Kidney epithelial cell (primary cell): ENCODE data around the genes OR4E1 and MRPL52.

DNA sequence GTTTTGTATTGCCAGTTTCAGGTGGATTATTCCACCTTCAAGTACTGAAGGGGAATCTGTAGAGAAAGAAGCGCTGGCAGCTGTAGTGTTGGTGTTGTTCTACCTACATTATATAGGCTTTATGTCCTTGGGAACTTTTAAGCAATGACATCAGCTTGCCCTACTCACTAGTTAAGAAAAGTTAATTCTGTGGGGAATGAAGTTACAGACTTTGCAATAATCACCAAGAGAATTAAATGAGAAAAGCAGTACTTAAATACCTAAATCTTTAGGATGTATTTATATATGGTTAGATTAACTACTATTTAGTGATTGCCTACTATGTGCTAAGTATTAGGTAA is at the start of gene OR4E1:
OR4E1 (minus strand) TSS at position 69 of the 341 bp plus-strand sequence.
- RAMPAGE, long total RNA = no peak
- RRBS = no CpG with 5 or more reads among the region's 1 CpG

GRCh38 chr14:21748776-21749238 is 75.2 kb upstream of the OR4E1 start:
- RAMPAGE, long total RNA = no peak
- RRBS = no CpG with 5 or more reads among the region's 7 CpGs

DNA sequence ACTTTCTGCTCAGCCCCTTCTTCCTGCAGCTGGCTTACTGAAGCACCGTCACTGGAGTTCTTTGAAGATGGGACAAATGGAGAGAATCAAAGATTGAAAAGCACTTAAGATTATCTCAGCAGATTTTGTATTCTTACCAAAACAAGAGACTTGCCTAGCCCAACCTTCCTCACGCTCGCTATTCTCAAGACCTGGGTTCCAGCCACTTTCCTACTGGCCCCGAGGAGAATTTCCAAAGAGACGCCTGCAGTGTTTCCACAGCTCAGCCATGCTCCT is 123.5 kb upstream of the OR4E1 start:
- RAMPAGE, long total RNA = no peak
- RRBS = no CpG with 5 or more reads among the region's 5 CpGs

GRCh38 chr14:21978315-21978768 is 304.7 kb upstream of the OR4E1 start:
- RAMPAGE, long total RNA = no peak
- RRBS = no CpG with 5 or more reads among the region's 9 CpGs

- RAMPAGE, long total RNA = no peak
Measured at GRCh38 chr14:22052001-22052343, 378.4 kb upstream of the OR4E1 start.

- RAMPAGE, long total RNA = no peak
- RRBS = no CpG with 5 or more reads among the region's 2 CpGs
Measured at GRCh38 chr14:22460441-22460997, 128.5 kb downstream of the DAD1 start.

DNA sequence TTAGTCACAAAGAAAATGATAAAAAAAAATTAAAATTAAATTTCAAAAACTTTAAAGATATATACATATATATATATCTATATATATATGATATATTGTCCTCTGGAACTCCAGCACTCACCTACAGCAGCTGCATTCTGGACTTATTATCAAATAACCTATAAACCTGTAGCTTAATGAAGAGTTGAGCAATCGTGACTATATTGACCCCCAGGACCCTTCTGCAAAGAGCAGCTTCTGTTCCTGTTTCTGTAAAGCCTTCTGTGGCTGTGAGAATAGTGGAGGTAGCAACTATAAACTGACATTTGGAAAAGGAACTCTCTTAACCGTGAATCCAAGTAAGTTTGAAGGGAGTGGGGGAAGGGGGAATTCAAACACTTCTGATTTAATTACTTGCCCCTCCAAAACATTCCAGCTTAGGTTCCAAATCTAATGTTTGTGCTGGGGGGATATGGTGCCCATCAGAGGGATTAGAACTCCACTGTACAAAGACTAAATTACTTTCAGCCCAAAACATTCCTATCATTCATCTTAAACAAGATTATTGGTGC is 106.2 kb downstream of the DAD1 start:
- RAMPAGE, long total RNA = no peak
- RRBS = no CpG with 5 or more reads among the region's 2 CpGs

GRCh38 chr14:22492510-22493102 is 96.4 kb downstream of the DAD1 start:
- RAMPAGE, long total RNA = no peak
- RRBS = no CpG with 5 or more reads among the region's 9 CpGs

DNA sequence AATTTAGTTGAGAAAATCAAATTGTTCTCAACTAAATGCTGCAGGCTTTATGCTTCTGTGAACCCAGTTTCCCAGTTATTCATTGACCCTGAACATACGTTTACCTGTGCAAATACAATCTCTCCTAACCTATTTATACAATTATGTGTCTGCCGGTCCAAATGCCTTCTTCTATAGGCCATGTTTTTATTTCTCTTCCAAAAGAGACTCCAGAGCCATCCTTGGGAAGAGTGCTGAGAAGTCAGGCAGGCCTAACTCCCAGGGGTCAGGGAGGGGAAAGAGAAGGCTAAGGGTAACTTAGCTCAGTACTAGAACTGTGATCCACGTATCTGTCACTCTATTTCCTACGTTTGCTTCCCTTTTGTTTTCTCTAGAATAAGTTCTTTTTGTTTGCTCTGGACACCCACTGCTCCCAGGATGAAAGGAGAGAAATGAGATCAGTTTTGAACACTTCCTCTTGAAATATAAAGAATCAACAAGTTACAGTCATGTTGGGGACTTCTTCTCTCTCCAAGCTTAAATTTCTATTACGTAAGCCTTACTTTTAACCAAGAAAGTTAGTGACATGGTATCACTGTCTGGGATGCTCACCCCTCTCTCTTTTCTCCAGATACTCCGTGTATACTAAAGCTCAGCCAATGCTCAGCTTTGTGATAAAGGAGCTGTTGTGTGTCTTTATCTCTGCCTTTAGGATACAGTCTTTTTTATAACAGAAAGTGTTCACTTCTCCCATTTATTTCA is 79.2 kb downstream of the DAD1 start:
- RAMPAGE, long total RNA = no peak
- RRBS = no CpG with 5 or more reads among the region's 6 CpGs

DNA sequence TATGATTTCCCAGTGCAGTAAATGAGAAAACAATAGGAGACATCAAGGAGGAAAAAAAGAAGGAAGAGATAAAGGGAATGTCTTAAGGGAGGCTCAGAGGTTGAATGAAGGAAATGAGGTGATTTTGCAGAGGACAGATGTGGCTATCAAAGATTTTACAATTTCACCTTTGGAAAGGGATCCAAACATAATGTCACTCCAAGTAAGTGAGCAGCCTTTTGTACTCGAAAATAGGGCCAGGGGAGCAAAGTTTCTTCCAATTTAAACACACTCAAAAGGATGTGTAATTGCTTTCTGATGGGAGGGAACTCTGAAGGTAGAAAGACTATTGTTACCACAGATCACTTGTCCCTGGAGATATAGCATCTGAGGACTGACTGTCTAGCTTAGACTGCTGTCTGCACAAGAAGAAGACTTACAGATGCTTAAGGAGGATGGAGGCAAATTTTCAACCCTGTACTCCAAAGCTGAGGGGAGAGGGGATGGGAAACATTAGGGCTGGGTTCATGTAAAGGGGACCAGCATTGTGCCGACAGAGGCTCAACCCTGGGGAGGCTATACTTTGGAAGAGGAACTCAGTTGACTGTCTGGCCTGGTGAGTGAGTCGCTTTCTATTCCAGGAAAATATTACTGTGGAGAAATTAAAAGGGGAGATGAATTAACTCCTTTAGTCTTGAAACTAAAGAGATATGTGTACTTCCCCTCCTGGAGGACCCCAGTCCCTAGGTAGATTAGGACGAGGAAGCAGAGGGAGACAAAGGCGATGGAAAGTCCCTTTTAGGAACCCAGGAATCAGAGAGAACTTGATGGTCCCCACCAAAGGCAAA is 63.7 kb downstream of the DAD1 start:
- RAMPAGE, long total RNA = no peak
- RRBS = no CpG with 5 or more reads among the region's 5 CpGs

GRCh38 chr14:22536697-22537331 is 52.2 kb downstream of the DAD1 start:
- RAMPAGE, long total RNA = no peak
- RRBS = no CpG with 5 or more reads among the region's 6 CpGs

- RAMPAGE, long total RNA = no peak
- RRBS = no CpG with 5 or more reads among the region's 11 CpGs
Measured at GRCh38 chr14:22547195-22547936, 41.7 kb downstream of the DAD1 start.

- RAMPAGE, long total RNA = no peak
- RRBS = no CpG with 5 or more reads among the region's 3 CpGs
Measured at GRCh38 chr14:22566615-22567234, 22.3 kb downstream of the DAD1 start.

GRCh38 chr14:22829421-22830630 is at the start of gene MRPL52:
TSS of gene MRPL52 (plus strand) at chr14:22829887.
- RAMPAGE, long total RNA = start-site peak on the plus strand at chr14:22829891-22829906, 234 and 203 reads in 2 replicates
- RRBS = 2% methylated on average over 4 of the region's 49 CpGs

- RAMPAGE, long total RNA = no peak
- RRBS = under 1% methylated on average over 41 of the region's 74 CpGs
Measured at GRCh38 chr14:22981423-22982158, 760 bp downstream of the AJUBA start.

DNA sequence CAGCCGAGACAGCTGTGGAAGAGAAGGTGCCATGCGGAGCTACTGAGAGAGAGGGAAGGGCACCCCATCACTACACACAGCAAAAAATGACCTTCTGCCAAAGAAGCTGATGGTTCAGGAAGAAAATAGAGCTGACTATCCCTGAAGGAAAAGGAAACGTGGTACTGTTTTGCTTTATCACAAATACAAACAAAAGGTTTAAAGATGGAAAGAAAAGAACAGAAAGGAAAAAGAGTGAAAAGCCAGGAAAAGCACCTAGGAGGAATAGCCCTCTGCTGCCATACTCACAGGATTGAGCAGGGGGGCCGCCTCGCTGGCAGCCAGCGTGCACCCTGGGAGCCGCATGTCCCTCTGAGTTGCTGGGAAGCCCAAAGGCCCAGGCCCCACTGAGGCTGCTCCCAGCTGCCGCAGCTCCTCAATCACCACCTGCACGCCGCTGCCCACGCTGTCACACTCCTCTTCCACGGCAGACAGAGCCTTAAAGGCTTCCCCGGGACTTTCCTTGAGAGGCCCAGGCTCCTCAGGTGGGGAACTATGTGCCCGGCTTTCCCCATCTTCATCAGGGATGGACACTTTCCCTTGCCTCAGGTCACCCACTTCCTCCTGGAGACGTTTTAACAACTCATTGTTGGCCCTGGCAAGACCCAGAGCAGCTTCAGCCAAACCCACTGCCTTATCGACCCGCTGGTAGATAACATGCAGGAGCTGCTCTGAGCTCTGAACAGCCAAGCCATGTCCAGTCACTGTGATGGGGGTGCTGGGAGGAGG is 11.6 kb downstream of the C14orf93 start:
- RAMPAGE, long total RNA = no peak
- RRBS = 90% methylated on average over 2 of the region's 17 CpGs

DNA sequence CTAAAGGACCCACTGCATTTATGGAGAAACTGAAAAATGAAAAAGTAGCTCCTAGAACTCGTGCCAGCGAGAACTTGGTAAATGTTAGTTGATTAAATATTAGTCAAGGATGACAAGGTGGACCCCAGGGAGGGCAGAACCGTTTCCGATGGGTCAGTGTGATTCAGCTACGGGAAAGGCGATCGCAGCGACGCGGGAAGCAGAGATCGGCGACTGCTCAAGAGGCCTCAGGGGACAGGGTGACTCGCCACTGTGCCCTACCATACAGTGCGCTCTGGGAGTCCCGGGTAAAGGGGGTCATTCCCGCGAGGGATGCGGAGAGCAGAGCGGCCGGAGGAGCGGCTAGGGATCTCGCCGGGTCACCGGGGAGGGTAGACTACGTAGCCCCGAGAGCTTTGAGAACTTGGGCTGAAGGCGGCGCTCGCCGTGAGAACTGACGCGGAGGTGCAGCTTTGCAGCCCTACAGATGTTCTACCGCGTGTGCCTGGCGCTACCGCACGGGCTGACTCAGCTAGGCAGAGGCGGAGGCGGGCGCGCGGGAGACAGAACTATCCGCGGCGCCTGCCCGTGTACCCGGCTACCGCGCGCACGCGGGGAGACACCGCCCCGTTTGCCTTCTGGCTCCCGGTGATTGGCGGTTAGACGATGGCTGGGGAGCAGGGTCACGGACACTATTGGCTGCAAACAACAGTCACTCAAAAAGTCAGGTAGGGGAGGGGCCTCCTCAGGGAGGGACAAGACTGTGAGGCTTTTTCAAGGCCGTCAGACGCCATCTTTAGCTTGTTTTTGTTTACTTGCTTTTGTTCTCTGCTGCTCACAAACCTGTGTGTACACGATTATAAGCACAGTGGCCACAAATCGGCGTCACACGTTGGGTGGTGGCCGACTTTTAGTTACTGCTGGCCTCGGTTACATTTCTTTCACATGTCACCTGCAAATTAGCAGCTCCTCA is 3.1 kb downstream of the C14orf93 start:
- RAMPAGE, long total RNA = no peak
- RRBS = 1% methylated on average over 15 of the region's 66 CpGs

DNA sequence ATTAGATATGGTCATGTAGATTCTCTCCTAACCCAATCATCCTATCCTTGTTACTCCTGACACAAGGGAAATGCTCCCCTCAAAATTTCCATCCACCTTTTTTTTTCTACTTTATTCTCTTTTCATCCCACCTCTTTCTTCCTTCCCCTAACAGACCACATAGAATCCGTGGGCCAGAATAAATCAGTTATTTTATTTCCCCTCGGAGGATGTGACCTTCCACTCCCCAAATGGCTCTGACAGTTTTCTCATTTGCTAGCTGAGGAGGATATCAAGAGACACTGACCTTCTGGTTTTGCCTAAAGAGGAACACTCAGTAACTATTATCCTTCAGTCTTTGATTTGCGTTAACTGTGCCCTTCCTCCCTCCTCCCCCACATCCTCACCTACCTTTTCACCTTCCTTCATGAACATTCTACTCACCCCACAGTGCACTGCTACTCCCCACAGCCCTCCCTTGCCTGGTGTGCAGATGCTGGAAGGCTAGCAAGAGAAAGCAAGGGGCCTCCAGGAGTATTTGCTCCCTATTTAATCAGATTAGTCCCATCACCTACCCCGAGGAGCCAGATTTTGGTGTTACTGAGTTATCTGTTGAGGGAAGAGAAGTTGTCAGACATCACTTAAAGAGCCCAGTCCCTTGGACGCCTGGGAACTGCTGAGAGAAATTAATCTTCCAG is 11.8 kb downstream of the PSMB5 start:
- RAMPAGE, long total RNA = no peak
- RRBS = no CpG with 5 or more reads among the region's 5 CpGs

DNA sequence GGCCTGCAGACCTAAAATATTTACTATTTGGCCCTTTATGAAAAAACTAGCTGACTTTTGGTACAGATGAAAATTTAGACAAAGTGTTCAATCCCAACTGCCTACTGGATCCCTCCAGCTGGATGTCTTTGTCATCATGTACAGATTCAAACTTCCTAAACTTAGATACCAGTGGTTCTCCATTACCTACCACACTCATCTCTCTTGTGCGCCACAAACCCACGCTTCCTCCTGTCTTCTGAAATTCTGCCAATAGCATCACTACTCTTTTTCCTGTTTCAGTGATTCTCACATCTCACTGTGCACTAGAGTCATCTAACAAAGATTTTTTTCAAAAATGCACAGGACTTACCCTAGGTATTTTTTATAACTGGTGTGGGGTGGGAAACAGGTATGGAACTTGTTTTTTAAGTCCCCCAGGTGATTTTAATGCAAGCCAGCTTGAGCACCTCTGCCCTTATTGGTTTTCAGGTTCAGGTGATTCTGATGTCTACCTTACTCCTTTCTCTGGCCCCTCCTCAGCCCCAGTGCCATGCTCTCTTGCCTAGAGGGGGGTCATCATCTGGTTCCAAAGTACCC is 5.9 kb downstream of the PSMB5 start:
- RAMPAGE, long total RNA = no peak
- RRBS = no CpG with 5 or more reads among the region's 2 CpGs

DNA sequence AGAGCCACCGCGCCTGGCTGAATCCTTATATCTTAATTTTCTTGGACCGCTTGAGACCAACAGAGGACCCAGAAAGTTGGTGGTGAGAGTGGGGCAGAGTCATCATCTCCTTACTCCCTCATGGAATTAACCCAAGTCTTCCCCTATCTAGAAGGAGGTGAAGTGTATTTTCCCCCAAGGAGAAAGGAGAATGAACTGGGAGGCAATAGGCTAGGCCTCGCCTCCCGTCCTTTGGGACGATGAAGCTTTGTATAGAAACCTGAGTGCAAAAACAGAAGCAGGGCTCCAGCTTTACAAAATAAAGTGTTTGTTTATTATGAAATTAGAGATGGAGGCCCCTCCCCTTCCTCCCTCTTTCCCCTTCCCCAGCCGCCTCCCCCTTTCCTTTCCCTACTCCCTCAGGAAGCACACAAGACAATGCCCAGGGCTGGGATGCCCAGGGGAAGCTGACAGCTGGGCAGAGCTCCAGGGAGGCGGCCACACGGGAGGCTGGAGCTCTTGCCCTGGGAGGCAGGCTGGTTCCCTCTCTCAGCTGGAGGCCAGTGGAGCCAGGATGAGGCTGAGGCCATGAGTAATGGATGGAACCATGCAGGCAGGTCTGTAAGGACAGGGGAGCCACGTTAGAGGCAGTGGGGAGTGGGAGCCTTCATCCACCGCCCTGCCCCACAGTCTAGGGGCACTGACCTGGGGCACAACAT is 4.9 kb downstream of the PSMB11 start:
- RAMPAGE, long total RNA = no peak
- RRBS = no CpG with 5 or more reads among the region's 11 CpGs